Pericardium fibroblast (primary cell): ENCODE results near the genes FAM114A2 and HAVCR2.

GRCh38 chr5:151612910-151613767 is 22.0 kb upstream of the FAT2 start:
- RAMPAGE, long total RNA, result no peak

DNA sequence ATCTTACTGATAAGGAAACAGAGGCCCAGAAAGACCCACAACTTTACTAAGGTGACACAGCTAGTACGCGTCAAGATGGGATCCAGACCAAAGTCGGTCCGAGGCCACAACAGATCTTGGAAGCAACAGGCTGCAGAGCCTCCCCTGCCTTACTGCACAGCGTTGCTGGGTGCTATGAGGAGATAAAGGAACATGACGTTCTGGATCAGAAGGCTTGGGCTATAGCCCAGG is 144.2 kb downstream of the NMUR2 start:
- RAMPAGE, long total RNA, result no peak

DNA sequence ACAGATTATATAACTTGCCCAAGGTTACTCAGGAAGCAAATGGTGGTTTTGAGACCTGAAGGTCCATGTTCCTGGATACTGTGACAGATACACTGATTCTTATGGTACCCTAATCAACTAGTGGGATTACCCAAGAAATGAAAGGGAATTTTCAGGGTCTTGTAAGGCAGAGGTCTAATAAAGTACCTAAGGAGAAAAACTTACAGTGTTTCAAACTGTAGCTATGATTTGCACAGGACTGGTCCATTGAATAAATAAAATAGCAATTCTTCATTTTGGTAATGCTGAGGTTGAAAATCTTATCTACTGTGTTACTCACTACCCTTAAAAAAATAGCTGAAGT is 4.9 kb downstream of the GRIA1 start:
- RAMPAGE, long total RNA, result no peak

DNA sequence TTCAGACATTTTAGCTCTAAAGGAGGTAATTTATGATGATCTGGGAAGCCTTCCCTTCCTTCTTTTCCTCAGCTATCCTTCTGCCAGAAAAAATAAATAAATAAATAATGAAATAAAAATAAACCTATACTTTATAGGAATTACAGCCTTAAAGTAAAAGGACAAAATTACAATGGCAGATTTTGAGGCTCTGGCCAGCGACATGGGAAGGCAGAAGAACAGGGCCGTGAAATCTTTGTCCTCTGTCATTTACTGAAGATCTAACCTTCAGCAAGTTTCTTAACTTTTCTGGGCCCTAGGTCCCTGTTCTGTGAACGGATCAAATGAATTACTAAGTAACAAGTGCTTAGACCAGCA is 68.8 kb downstream of the FAM114A2 start:
- RAMPAGE, long total RNA, result no peak

GRCh38 chr5:154038172-154039479 is at the start of gene FAM114A2:
Gene FAM114A2, minus strand, starts transcription at chr5:154038910.
- RAMPAGE, long total RNA, result start-site peak on the minus strand at chr5:154038873-154038906, 102 and 72 reads in 2 replicates; start-site peak on the plus strand at chr5:154038974-154039015, 265 and 110 reads in 2 replicates

GRCh38 chr5:154384458-154385031 is 61.3 kb upstream of the SAP30L start:
- RAMPAGE, long total RNA, result no peak

DNA sequence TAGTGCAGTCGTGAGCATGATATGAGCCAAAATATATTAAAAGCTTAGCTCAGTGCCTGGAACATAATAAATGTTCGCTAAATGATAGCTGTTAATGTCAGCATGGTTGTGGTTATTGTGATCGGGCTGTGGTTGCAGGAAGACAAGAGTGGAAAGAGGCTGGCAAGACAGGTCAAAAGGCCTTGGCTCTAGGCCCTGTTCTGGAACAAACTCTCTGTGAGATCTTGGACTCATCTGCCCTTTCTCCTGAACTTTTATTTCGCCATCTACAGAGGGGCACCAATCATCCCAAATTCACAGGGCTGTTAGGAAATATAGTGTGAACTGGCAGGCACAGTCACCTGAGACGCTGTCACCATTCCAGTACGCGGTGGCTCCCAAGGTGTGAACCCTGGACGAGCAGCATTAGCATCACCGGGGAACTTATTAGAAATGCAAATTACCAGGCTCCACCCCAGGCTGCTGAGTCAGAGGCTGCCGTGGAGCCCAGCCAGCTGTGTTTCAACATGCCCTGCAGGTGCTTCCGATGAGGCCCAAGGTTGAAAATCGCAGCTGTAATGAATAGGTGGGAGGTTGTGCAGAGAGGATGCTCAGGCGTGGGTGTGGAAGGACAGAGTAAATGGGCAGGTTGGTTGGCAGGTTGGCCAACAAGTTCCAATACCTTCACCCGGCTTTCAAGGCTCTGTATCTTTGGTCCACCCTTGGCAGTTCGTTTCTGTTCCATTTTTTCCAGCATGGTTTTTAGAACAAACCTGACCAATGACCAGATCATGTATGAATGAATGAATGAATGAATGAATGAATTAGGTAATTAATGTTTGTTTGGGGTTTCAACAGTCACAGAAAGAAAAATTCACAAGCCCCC is 50.1 kb upstream of the SAP30L start:
- RAMPAGE, long total RNA, result no peak

GRCh38 chr5:154453247-154453730 is 7.5 kb downstream of the SAP30L start:
- RAMPAGE, long total RNA, result no peak

GRCh38 chr5:154648529-154649254 is 106.5 kb upstream of the LARP1 start:
- RAMPAGE, long total RNA, result no peak

DNA sequence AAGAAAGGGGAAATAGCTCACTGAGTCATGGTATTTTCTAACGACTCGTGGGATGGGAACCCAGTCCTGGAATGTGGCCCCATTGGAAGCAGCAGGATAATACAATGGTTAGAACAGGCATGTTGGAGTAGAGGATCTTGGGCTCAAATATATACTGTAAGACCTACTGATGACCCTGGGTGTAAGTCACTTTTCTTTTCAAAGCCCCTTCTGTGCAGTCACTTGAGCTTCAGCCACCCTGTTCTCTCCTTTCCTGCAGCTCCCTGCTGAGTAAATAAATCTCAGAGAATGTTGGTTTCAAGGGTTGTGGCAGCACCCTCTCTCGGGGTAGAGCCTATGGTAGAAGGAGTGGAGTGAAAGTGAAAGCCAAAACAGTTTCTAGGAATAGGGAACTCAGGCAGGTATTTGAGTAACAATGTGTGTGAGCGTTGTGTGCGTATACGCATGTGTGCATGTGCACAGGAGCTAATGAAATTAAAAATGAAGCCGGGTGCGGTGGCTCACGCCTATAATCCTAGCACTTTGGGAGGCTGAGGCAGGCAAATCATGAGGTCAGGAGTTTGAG is 40.7 kb upstream of the LARP1 start:
- RAMPAGE, long total RNA, result no peak

- RAMPAGE, long total RNA, result start-site peak on the plus strand at chr5:154793610-154793723, 12 and 9 reads in 2 replicates
Measured at GRCh38 chr5:154793366-154793813, 38.2 kb downstream of the LARP1 start.

DNA sequence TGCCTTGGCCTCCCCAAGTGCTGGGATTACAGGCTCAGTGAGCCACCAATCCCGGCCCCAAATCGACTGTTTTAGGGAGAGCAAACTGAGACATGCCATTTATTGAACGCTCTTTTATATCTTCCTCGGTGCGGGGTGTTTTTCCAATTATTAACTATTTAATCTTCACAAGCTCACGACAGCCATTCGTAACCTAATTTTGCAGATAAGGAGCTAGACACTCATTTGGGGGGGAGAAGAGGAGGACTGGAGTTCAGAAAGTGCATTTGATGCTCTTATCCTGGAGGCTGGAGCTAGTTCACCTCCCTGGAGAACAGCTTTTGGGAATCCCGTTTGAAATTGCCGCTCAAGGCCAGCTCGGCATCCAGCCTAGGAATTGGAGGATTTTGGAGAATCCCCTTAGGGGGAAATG is 1.5 kb upstream of the CNOT8 start:
- RAMPAGE, long total RNA, result no peak

DNA sequence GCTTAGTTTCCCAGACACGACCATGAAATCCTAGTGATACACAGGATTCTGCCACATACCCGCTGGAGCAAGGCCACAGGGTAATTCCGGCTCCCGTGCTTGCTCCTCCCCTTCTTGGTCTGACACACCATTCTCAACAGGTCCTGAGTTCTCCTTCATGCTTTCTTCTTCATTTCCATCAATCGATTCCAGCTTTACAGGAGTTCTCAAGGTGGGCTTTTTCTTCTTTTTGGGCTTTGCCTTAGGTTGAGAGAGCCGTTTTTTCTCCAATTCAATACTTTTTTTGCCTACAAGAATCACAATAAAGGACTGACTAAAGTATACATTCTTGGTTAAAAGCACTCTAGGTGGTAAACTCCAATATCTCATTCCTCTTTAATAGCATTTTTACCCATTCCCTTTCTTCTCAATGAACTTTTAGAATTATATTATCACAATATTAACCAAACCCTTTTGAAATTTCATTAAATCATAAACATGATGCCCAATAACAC is 30.4 kb downstream of the GEMIN5 start:
- RAMPAGE, long total RNA, result no peak

- RAMPAGE, long total RNA, result no peak
Measured at GRCh38 chr5:154934841-154935369, 3.1 kb downstream of the GEMIN5 start.

DNA sequence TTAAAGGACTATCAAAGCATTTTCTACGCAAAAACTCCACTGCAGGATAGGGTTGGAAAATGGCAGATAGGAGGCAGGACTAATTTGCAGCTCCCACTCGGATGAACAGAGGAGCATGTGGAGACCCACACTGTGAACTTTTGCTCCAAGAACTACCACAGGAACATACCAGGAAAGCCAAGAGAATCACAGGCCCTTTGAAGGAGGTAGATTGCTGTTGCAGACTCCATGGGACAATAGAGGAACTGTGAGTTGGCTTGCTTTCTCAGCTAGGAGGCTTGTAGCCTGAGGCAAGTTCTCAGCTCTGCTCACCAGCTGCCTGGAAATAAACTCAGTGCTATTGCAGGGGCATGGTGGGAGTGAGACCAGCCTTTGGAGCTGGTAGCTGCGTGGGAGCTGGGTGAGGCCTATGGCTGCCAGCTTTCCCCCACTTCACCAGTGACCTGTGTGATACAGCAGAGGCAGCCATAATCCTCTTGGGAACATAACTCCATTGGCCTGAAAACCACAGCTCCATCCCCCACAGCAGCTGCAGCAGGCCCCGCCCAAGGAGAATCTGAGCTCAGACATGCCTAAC is 389.3 kb downstream of the KIF4B start:
- RAMPAGE, long total RNA, result no peak

- RAMPAGE, long total RNA, result no peak
Measured at GRCh38 chr5:155732829-155733422, 594.0 kb upstream of the SGCD start.

DNA sequence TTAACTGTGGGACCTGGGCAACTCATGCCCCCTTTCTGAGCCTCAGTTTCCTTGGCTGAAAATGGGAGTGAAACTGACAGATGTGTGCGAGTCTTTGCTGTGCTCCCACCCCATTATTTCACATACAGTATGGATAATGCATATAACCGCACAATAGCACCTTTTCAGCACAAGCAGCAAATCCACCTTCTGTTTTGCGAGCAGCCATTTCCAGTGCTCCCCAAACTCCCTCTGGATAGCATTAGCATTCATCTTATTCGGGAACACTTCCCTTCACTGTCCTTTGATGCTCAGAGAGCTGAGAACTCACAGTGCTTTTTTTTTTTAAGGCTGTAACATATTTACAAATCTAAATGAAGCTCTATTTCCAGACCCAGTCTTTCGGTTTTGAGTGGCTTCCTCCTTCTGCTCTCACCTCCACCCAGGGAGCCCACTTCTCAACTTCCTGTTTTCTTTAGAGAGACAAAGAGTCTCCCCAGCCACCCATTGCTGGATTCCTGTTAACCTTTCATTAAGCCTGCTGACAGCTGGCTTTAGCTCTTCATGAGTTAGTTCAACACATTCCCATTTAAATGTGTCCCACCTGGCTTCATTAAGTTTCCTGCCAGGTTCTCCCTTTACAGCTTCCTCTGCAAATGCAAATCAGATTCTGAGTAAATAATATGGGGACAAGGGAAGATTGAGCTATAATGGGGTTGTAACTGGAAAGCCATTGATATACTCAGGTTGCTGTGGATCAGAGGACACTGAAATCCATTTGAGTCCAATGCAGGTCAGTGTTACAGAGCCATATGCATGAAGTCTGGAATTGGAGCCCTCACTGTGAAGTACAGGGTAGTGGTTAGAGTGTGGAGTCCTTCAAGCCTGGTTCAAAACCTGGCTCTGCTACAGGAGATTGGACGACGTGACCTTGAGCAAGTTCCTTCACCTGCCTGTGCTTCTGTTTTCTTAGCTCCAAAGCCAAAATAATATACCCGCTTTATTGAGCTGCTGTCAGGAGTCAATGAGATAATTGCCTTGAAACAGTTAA is 48.9 kb downstream of the TIMD4 start:
- RAMPAGE, long total RNA, result no peak

- RAMPAGE, long total RNA, result no peak
Measured at GRCh38 chr5:157108860-157109589, at the start of gene HAVCR2. Gene HAVCR2, minus strand, starts transcription at chr5:157109044.

GRCh38 chr5:157182162-157182632 is 1.6 kb downstream of the ITK start:
- RAMPAGE, long total RNA, result no peak

- RAMPAGE, long total RNA, result no peak
Measured at GRCh38 chr5:157265368-157265941, 468 bp upstream of the CYFIP2 start.